Neural crest cell (in vitro differentiated cells): ENCODE results near the genes PLAAT4 and TRPT1.

- PRO-cap, result no peak
Measured at GRCh38 chr11:63536357-63537147, at the start of gene PLAAT4. Gene PLAAT4 (plus strand): TSS chr11:63536808.

GRCh38 chr11:63670296-63670642, 907 bp downstream of the ATL3 start:
- PRO-cap, result no peak

GRCh38 chr11:63682285-63683079, 1.2 kb downstream of the RTN3 start:
- PRO-cap, result bidirectional peak, plus-strand start at chr11:63682461, minus-strand start at chr11:63682485; unidirectional peak, minus-strand start at chr11:63682805

DNA sequence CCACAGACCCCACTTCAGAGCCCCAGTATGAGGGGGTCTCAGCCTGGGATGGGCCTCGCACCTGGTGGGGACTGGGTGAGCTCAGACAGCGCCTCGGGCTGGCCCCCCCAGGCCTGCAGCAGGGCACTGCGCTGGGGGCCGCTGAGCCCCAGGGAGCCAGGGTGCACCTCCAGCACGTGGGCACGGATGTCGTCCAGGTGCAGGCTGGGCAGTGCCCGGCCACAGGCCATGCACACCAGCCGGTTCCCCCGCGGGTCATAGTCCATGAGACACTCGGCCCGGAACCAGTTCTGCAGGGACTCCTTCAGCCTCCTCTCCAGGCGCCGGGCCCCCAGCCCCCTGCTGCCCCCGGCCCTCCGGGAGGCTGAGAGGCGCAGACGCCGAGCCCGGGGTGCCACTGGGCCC, 3.8 kb downstream of the ZFTA start:
- PRO-cap, result no peak

DNA sequence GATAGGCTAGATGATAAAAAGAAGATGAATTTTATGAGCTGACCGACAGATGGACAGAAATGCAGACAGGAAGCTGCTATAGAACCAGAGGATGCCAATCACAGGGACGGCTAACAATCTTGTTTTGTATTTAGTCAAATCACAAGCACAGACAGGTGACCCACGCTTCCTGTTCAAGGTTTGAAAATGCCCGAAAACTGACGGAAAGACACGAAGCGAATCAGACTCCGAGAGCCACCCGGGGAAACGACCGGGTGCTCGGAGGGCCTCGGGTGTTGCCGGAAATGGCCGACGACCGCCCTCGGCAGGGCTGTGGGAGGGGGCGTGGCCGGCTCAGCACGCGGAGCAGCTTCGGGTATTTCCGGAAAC, 474 bp upstream of the MARK2 start:
- PRO-cap, result no peak

DNA sequence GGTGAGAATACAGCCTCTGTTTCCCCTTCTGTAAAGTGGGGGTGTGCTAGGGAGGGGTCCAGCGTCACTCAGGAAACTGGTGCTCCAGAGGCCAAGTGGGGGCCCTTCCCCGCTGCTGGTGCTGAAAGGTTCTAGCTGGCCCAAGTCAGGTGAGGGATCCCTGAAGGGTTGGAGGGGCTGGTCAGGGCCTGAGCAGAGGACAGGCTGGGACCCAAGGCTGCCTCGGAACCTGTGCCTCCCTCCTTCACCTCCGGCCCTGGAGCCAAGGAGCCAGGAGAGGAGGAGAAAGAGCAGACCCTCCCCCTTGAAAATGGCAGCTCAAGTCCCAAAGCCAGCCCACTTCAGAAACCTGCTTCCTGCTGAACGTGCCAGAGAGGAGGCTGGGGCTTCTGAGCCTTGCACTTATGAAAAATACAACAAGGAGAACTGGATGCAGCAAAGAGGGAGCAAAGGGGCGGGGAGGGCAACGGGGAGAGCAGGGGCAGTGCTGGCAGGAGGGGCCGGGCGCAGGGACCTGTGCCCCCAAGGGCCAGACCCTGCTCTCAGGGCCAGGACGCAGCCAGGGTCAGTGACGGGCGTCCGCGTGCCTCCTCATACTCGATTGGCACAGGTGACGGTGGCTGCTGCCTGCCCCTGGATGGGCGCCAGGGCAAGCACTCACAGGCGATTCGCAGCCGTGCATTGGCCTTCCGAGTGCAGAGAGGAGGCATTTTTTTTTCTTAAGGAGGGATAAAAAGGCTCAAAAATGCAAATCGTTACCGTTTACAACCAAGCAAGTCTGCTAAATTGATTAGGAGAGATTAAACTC, 43.1 kb downstream of the MACROD1 start:
- PRO-cap, result no peak

- PRO-cap, result no peak
Measured at GRCh38 chr11:64223201-64224219, 2.5 kb downstream of the TRPT1 start.

GRCh38 chr11:64225514-64226428, at the start of gene TRPT1:
Gene TRPT1 (minus strand): TSS chr11:64226186.
- PRO-cap, result bidirectional peak, plus-strand start at chr11:64225932, minus-strand start at chr11:64225665; bidirectional peak, plus-strand start at chr11:64226274, minus-strand start at chr11:64226224

DNA sequence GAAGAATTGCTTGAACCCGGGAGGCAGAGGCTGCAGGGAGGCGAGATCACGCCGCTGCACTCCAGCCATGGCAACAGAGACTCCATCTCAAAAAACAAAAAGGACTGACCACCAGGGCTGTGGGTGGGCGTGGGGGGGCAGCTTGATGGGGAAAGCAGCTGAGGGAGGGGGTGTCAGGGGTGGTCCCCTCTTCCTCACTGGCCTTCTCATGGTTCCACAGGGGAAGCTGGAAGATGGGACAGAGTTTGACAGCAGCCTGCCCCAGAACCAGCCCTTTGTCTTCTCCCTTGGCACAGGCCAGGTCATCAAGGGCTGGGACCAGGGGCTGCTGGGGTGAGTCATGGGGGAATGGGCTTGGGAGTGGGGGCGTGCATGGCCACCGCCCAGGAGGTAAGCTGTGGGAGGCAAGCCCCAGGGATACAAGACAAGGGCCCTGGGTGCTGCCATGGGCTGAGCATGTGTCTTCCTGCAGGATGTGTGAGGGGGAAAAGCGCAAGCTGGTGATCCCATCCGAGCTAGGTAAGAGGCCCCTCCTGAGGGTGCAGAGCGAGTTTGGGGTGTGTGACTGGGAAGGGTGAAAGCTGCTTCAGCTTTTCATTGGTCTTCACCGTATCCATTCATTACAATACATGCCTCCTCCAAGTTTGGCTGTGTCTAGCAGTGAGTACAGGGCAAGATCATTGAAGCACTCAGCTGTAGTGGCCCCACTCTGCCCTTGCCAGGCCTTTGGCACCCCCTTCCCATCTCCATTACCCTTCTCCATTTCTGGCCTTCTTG, 2.3 kb downstream of the ENSG00000286264 start:
- PRO-cap, result no peak

DNA sequence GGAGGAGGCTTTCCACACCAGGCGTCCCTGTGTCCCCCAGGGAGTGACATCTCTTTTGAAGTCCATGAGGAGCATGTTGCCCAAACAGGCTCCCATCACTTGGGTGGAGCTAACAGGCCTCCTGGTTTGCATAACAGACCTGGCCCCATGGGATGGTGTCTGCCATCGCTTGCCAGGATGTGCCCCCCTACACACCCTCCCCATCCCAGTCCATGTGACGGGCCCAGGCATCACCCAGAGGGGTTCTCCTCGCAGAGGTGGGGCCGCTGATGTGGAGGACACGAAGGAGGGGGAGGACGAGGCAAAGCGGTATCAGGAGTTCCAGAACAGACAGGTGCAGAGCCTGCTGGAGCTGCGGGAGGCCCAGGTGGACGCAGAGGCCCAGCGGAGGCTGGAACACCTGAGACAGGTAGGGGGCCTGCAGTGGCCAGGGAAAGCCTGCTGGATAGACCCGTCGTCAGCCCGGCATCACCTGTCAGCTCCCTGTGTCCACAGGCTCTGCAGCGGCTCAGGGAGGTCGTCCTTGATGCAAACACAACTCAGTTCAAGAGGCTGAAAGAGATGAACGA, 14.4 kb downstream of the PLCB3 start:
- PRO-cap, result no peak

- PRO-cap, result no peak
Measured at GRCh38 chr11:64282914-64283113, 1.7 kb downstream of the BAD start.

DNA sequence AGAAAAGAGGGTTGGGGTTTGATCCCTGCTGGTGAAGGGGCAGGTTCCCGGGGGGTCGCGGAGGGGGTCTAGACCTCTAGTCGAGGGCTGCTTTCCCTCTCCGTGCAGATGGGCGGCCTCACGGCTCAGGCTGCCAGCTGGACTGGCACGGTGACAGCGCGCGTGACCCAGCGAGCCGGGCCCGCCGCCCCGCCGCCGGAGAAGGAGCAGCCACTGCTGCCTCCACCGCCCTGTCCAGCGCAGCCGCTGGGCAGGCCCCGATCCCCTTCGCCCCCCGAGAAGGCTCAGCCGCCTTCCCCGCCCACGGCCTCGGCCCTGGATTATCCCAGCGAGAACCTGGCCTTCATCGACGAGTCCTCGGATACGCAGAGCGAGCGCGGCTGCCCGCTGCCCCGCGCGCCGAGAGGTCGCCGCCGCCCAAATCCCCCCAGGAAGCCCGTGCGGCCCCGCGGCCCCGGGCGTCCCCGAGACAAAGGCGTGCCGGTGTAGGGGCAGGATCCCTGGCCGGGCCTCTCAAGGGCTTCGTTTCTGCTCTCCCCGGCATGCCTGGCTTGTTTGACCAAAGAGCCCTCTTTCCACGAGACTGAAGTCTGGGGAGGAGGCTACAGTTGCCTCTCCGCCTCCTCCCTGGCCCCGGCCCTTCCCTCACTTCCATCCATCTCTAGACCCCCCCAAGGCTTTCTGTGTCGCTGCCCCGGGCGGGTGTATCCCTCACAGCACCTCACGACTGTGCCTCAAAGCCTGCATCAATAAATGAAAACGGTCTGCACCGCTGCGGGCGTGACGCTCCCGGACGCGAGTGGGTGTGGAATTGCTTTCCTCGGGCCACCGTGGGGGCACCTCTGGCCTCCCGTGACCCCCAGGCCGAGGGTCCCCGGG, 681 bp upstream of the CATSPERZ start:
- PRO-cap, result unidirectional peak, plus-strand start at position 213 of the sequence; unidirectional peak, minus-strand start at position 463 of the sequence

DNA sequence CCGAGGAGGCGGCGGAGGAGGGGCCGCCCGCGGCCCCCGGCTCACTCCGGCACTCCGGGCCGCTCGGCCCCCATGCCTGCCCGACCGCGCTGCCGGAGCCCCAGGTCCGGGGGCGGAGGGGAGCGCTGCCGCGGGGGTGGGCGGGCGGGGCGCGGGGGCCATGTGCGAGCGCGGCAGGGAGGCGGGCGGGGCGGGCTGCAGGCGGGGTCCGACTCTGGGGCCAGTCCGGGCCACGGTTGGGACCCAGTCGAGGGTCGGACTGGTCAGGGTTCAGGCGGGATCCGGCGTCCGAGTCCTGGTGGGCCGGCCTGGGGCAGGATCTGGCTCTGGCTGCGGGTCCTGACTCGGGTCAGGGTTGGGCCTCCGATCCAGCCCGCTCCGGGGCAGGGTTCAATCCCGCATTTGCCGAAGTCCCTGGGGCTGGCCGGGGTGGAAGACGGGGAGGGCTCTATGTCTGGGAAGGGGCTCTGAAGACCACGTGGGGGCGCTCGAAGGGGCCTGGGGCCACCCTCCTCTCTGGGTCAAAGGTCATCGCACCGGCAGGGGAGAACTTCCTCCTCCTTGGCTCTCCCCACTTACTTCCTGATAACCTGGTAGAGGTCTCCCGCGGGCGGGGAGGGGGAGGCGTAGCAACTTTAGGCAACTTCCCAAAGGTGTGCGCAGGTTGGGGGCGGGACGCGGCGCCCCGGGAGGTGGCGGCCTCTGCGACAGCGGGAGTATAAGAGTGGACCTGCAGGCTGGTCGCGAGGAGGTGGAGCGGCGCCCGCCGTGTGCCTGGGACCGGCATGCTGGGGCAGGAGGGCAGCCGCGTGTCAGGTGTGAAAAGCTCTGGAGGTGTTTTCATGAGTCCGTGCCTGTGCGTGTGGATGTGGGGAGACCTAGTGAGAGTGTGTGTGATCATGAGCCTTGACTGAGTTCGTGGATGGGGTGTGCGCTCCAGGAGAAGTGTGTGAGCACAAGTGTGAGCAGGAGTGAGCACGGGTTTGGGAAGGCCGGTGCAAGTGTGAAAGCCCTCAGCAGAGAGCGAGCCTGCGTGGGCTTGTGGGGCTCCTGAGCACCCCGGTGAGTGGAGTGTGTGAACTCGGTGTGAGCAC, 656 bp downstream of the ESRRA start:
- PRO-cap, result unidirectional peak, minus-strand start at position 404 of the sequence

DNA sequence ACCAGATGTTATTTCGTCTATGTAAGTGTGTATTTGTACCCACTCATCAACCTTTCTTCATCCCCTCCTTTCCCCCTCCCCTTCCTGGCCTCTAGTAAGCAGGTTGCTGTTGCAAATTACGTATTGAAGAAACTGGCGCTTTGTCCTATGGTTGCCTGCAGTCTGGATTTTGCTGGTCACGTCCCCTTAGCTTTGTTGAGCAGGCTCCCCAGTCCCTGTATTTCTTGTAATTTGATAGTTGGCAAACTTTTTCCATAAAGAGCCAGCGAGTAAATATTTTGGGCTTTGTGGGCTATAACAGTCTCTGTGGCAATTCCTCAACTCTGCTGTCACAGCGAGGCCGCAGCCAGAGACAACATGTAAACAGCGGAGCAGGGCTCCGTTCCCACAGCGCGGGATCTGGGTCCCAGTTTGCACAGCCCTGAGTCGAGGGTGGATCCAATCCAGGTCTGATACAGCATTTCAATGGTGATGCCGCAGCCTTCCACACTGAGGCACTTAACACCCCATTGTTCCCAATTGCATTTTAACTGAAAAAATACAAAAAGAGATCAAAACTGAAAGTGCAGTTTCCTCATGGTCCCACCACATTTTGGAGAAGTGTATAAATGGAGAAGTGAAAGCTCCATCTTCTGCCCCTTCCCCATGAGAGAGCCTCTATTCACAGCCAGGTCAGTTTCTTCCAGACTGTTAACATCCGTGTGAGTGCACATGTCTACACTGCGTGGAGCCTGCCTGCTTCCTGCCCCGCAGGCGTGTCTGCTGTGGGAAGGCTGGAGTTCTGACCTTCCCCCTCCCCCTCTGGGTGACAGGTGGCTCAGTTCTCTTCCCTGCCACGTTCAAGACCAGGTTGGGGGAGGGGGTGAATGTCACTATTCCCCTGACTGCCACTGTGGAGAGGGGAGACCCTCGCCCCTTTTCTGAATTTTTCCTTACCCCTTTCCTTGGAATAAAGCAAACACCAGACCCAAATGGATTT, 89.1 kb downstream of the RPS6KA4 start:
- PRO-cap, result no peak

DNA sequence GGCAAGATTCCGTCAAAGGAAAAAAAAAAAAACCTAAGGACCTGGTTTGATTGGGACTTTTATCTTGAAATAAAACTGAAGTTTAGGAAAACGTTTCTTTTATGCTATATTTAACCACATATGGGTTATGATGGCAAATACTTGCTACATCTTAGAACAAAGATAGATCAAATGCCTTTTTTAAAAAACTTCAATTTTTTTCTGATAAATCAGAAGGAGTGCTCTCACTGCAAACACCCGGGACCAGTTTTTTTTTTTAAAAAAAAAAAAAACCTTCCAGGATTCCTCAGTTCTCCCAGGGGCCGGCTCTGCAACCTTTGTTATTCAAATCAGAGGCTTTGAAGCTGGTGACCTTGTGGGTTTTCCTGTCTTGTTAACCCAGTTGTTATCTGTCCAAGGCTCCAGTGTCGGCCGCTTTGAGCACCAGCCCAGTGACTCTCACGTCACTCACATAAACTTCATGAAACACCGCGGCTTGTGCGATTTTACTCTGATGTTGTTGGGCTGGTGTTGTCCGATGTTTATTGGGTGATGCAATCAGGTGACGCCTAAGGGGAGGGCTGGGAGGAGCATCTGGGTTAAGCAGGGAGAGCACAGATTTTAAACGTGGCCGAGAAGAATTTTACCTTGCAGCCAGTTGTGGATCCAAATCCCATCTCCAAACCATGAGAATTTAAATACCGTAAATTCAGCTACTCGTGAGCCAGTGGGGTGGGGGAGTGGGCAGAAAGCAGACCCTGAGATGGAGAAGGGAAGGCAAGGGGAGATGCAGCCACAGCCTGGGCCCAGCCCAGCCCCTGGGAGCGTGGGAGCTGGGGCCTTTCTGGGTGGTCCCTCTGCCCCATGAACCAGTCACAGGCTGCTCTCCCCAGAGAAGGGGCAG, 10.7 kb downstream of the SLC22A11 start:
- PRO-cap, result bidirectional peak, plus-strand start at position 381 of the sequence, minus-strand start at position 412 of the sequence; bidirectional peak, plus-strand start outside the sequence, minus-strand start at position 811 of the sequence

DNA sequence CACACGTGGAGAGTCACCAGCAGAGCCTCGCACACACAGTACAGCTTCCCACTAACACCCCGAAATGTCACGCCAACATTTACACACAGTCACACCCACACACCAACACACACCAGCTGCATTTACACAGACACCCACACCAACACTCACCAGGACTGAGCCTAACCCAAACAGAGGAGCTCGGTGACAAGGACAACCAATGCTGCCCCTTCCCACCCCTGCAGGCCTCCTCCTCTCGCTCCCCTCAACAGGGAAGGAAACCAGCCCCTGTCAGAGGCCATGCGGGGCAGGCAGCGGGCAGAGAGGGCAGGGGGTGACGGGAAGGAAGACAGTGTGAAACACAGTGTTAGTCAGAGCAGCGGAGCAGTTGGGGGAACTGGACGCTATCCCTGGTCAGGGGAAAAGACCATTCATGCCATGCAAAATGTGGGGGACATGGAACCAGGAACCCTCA, 47.1 kb downstream of the NRXN2 start:
- PRO-cap, result no peak

GRCh38 chr11:64773954-64774336, 4.4 kb downstream of the SF1 start:
- PRO-cap, result no peak

- PRO-cap, result no peak
Measured at GRCh38 chr11:64872133-64872678, 6.2 kb downstream of the EHD1 start.

- PRO-cap, result no peak
Measured at GRCh38 chr11:64894710-64895346, 16.4 kb upstream of the EHD1 start.

DNA sequence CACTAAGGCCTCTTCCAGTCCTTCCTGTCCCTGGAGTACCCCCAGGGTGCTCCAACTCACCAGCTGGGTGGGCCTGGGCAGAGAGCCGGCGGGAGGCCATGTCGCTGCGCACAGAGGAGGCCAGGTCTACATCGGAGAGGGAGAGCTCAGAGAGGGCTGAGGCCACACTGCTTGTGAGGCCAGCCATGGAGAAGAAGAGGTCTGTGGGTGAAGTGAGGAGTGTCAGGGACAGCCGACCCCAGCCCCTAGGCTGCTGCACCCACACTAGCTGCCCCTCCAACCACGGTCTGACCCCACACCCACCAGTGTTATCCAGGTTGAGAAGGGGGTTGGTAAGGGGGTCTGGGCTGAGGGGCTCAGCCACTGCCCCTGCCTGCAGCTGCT, 5.2 kb downstream of the ATG2A start:
- PRO-cap, result no peak